ENCODE results near the genes SCN8A and KRT83.

- PRO-cap, 8 experiments, result no peak in any of the 8 experiments
Measured at GRCh38 chr12:51441594-51441853, 16.9 kb downstream of the SLC4A8 start.

- PRO-cap, 8 experiments, result no peak in any of the 8 experiments
Measured at GRCh38 chr12:51568142-51568960, 22.7 kb upstream of the SCN8A start.

GRCh38 chr12:51590371-51591558, at the start of gene SCN8A:
Gene SCN8A, plus strand, starts transcription at chr12:51591233.
- PRO-cap, 8 experiments, result peak in 1 of 8 experiments; most common plus-strand start chr12:51590925 (in 1); most common minus-strand start chr12:51590938 (in 1)

DNA sequence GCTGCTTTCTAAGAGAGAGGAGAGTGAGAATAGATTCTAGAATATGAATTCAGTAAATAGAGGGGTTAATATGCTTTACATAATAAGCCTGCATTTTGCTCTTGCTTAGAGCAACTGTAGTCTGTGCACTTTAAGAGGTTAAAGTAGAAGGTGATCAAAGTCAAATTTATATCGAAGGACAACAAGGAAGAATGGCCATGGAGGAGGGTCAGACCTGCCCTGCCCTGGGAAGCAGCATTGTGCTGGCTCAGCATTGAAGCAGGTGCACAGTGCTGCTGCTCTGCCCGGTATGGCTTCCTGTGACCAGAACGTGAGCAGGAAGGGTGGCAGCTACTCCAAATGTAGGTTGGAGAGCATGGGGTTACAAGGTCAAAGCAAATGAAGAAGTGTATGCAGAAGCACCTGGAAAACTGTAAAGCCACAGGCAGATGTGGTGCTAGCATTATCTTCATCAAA, 84.0 kb downstream of the SCN8A start:
- PRO-cap, 8 experiments, result no peak in any of the 8 experiments

DNA sequence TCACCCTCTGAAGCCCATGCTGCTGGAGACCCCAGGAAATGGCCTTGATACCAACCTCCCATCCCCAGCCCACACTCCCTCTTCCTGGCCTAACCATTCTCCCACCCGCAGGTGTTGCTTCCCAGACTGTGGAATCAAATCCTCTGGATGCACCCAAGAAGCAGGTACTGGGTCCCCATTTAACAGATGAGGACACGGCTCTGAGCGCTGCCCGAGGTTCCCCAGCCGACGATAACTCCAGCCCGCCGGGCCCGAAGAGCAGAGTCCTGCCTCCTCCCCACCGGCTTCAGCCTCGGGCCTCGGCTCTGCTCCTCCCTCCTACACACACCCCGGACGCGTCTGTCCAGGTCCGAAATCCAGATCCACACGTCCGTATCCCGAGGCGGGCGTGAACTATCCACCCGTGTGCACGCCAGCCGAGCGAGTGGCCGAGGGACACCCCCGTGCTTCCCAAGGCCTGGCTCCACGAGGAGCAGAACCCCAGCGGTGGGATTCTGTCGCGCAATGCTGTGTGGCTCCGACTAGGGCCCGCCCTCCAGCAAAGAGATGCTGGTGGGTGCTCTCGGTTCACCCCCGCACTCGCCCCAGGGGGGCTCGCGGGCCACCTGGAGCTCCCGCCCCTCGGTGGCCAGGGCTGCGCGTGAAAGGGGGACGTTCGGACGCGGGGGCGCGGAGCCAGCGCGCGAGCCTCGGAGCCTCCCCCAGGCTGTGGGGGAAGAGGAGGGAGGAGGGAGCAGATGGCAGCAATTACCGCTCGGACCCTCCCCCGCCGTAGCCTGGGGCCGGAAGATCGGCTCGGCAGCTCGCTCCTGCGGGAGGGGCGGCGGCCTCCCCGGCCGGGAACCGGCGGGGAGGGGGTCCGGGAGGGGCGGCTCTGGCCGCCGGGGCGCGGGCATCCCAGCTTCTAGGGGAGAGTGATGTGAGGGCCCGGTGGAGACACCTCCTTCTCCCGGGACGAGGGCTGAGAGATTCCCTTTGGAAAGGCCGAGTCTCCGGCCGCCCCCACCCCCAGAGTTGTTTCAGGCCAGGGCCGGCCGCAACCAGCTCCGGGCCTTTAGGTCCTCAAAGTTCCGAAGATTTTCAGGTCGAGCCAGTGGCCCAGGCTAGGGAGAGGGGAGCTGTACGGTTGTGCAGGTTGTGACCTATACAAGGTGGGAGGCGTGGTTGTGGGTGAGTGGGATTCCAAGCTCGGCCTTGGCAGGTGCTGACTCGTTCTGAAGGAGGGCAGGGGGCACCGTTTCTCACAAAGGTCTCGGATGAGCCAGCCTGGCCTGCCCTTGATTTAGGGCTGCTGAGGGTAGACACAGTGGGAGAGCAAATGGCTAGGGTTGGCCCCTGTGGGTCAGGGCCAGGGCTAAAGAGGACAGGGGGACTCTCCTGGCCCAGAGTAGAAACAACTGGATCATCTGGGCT, 18.8 kb upstream of the ANKRD33 start:
- PRO-cap, 8 experiments, result no peak in any of the 8 experiments

DNA sequence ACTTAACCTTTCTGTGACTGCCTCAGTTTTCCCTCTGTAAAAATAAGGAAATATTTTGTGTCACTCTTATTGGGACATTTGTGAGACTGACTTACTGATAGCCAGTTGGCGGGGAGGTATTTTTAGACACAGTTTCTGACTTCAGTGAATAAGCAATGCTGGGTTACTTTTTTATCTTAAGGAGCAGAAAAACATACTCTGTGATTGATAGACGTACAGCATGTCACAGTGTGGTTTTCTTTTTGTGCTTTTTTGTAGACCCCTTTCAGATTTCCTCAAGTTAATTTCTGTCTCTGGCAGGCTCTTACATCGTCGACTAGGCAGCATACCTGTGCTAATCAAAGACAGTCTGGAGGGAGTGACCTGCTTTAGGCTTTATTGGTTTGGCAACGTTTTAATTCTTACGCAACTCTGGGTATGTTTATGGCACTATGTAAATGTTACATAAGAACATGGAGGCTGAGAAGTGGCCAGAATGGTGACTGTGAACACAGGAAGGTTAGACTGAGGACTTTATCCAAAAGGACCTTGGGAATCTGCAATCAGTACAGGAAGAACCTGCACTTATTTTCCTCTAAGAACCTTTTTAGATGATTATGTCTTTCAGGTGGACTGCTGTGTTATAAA, 3.3 kb downstream of the ACVR1B start:
- PRO-cap, 8 experiments, result no peak in any of the 8 experiments

- PRO-cap, 8 experiments, result no peak in any of the 8 experiments
Measured at GRCh38 chr12:51959097-51959755, 7.7 kb downstream of the ACVR1B start.

- PRO-cap, 8 experiments, result peak in 4 of 8 experiments; most common plus-strand start chr12:51973254 (in 3); most common minus-strand start chr12:51973000 (in 3)
Measured at GRCh38 chr12:51972834-51973540, 21.5 kb downstream of the ACVR1B start.

DNA sequence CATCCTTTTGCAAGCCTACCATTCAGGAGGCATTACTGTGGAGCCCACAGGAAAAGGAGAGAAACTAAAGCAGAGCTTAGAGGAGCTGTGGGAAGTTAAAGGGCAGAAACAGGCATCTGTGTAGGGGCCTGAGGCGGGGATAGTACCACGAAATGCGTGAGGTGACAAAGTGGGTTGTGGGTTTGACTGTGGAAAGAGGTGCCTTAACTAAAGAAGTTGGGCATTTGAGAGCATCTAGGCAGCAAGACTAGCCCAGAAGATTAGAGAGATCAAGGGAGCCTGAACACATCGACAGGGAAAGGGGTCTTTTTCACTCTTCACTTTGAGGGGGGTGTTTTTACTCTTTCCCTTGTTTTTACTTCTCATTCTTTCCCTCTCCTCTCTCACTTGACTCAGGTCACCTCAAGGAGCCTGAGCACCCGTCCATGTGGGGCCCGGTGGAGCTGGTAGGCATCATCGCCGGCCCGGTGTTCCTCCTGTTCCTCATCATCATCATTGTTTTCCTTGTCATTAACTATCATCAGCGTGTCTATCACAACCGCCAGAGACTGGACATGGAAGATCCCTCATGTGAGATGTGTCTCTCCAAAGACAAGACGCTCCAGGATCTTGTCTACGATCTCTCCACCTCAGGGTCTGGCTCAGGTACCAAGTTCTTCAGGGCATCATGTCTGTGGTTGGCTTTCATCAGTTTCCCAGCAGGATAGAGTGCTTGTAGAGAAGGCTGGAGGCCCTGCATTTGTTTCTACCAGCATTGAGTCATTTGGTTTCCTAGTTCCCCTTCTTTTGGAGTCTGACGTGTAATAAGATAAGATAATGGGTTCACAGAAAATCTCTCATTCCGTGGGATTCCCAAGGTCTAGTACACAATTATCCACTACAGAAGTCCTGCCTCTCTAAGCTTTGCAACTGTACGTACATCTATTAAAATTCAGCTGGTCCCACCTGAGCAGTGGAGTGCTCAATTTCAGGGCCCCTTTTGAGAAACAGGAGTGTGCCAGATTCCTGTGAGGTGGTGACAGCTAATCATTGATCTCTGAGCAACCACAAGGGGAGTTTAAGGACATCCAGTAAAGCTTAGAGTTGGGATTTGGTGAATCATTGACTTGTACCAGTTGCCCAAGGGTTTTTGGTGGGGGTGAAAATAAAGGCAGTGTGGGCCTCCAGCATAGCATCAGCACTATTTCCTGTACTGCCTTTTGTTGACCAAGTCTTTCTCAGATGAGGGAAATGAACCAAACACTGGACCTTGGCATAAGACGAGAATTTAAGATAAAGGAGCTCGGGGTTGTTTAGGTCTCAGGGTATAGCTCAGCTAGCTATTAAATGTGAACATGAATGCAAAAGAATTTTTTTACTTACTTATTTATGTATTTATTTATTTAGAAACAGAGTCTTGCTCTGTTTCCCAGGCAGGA, 24.9 kb downstream of the ACVR1B start:
- PRO-cap, 8 experiments, result peak in 4 of 8 experiments; most common plus-strand start position 839 of the sequence (in 4)

DNA sequence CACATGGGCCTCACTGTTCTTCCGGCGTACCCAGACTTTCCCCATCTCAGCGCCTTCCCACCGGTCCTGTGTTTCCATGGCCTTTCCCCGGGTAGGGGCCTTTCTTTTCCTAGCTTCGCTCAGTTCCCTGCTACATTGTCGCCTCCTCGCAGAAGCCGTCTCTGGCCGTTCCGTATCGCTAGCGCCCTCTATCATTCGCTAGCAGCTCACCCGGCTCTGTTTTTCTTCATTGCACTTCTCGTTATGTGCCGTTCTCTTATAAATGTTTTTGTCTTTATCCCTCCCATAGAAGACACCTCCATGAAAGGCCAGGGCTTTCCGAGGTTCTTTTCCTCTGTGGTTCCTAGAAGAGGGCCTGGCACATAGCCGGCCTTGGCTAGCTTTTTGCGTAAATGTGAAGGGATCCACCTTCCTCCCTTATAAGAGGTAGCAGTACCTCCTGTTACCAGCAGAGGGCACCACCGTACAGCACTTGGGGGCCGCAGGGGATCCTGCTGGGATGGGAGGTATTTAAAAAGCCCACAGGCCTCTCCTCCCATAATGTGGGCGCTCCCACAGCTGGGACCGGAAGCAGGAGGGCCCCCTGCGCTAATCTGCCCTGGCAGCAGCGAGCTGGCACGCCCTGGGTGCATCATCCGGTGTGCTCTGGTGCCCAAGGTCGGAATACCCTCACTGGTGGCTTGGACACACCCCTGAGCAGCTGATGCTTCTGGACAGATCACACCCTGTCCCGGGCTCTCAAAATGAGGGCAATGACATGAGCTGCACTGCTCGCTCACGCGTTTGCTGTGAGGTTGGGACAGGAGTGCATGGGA, 18.8 kb downstream of the TAMALIN start:
- PRO-cap, 8 experiments, result peak in 6 of 8 experiments; most common plus-strand start position 634 of the sequence (in 3); most common minus-strand start position 642 of the sequence (in 5)

DNA sequence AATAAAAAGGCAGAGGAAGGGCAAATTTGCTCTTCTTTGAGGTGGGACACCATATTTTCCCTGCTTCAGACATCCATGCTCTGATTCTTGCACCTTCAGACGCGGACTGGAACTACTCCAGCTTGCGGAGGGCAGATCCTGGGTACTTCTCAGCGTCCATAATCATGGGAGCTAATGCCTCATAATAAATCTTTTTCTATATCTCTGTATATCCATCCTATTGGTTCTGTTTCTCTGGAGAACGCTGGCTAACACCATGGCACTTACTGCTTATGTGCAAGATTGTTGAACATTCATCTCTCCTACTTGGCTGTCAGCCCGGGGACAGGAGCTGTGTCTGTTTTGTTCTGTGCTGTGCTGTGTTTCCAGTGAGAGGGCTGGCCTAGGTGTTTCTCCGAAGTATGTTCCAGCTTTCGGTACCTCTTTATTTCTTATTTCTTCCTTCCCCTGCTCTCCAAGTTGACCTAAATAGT, 18.9 kb upstream of the NR4A1 start:
- PRO-cap, 8 experiments, result no peak in any of the 8 experiments

GRCh38 chr12:52039794-52040439, 11.3 kb upstream of the NR4A1 start:
- PRO-cap, 8 experiments, result no peak in any of the 8 experiments

- PRO-cap, 8 experiments, result no peak in any of the 8 experiments
Measured at GRCh38 chr12:52062594-52063586, 6.9 kb upstream of the ATG101 start.

- PRO-cap, 8 experiments, result peak in 1 of 8 experiments; most common plus-strand start chr12:52147569 (in 1)
Measured at GRCh38 chr12:52146649-52148049, 44.7 kb downstream of the KRT80 start.

- PRO-cap, 8 experiments, result peak in 1 of 8 experiments; most common minus-strand start chr12:52184957 (in 1)
Measured at GRCh38 chr12:52184591-52185265, 7.1 kb downstream of the KRT80 start.

DNA sequence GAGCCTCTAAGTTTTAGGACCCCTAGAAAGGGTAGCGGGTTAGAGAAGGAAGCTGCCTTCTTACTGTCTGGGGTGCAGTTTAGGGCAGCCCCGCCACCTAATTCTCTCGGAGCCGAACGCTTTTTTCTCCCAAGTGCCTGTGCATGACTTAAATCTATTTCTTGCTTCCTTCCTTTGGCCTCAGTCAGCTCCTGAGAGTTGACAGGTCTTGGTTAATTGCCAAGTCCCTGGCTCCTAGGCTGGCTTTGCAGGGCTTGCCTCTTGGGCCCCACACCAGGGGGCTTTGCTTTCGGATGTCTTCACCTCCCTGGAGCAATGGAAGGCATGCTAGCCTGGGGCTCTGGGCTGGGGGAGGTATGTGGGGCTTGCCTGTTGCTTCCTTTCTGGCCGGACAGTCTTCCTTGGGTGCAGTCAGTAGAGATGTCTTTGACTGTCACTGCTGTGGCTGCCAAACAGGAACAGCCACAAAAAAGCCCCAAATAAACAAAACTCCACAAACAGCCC, 2.1 kb upstream of the KRT80 start:
- PRO-cap, 8 experiments, result no peak in any of the 8 experiments

DNA sequence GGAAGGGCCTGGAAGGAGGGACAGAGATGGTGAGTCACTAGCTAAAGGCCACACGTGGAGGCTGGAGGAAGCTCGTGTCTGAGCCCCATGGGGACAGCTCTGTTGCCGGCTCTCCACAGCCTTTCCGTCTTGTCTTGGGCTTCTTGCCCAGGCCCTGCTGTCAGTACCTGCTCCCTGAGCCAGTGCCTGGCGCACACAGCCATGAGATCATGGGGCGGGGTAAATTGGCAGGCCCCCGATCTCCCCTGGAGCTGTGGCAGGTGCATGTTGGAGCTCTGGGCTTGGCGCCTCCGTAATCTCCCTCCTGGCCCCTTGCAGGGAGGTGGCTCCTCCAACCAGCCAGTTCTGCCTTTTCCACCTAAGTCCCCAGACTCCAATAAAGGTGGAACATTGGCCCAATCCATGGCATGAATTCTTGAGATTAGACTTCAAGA, 16.1 kb upstream of the KRT80 start:
- PRO-cap, 8 experiments, result no peak in any of the 8 experiments

- PRO-cap, 8 experiments, result no peak in any of the 8 experiments
Measured at GRCh38 chr12:52243798-52244804, 11.1 kb downstream of the KRT7 start.

- PRO-cap, 8 experiments, result no peak in any of the 8 experiments
Measured at GRCh38 chr12:52321175-52321816, at the start of gene KRT83. Gene KRT83, minus strand, starts transcription at chr12:52321398.

- PRO-cap, 8 experiments, result no peak in any of the 8 experiments
Measured at GRCh38 chr12:52515423-52516006, 4.7 kb downstream of the KRT5 start.